ENCODE measurements around the genes CAMP and NME6.

DNA sequence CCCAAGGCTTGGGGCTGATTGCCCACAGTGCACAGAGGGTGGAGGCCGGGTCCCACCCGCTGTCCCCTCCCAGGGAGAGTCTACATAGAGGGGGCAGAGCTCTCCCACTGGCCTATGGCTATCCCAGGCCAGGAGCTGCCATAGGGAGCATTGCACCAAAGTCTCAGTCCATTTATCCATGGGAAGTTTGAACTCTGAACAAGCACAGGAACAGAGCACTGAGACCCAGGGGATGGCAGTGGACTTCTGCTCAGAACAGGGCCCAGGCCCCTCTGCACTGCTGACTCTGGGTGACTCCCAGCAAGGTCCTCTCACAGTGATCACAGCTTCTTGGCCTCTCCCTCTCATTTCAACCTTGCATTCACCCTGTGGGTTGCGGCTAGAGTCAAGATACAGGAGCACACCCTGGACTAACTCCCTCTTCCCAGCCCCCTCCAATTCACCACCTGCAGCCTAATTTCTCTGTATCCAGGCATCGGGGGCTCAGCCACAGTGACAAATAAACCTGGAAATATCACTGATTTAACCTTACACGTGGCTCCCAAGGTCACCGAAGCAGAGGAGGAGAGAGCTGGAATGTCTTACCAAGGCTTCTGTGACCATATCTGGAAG, 1.1 kb downstream of the RTP3 start:
- PRO-cap: no peak

DNA sequence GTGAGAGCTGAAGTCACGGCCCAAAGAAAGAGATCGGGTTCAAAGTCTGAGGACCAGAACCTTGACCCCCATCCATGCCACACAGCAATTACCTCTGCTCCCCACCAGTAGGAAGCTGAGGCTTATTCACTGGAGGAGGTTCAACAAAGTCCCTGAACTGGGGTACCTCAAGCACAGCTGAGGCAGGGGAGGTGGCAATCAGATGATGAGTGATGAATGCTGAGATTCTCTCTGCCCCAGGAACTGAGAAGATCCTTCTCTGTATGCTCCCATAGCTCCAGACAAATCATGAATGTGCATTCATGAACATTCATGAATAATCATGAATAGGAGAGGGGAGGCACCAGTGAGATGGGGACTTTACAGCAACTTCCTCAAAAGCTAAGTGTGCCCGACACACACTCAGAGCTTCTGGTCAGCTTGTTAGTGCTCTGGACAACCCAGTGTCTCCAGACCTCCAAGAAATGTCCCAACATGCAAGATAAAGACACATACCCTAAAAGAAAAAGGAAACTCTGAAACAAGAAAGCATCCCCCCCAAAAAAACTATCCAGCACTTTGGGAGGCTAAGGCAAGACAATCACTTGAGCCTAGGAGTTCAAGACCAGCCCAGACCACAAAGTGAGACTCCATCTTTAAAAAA, 24.3 kb downstream of the LRRC2 start:
- PRO-cap: bidirectional peak, plus-strand start at position 397 of the sequence, minus-strand start at position 294 of the sequence

DNA sequence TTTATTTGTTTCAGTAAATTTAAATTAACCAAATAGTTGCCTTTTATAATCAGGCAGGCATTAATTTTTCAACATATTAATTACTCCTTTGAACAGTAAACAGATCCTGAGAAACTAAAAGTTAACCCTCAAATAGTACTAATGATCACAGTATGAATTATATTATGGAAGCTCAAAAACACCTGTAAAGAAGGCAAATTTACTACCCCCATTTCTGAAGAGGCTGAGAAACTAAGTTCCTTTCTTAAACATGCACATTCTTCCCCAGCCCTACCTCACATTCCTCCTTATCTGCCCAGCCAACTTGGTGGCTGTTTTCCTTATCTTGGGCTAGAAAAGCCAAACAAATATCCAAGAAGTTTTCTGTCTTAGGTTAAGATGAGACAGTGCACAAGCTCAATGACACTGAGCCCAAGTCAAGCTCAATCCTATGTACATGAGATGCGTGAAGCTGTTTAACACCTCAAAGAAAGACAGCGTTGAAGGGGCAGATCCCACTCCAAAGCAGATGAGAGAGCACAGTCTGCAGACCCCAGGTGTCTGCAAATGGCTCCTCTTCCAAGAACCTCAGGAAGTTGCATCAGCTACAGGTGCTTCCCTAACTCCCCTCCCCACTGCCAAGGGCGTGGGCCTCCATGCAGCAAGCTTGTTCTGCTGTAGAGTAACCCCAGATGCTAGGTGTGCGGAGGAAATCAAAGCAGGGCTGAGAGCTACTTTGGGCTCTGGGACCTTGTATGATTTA, 16.7 kb downstream of the LRRC2 start:
- PRO-cap: bidirectional peak, plus-strand start at position 670 of the sequence, minus-strand start at position 445 of the sequence

DNA sequence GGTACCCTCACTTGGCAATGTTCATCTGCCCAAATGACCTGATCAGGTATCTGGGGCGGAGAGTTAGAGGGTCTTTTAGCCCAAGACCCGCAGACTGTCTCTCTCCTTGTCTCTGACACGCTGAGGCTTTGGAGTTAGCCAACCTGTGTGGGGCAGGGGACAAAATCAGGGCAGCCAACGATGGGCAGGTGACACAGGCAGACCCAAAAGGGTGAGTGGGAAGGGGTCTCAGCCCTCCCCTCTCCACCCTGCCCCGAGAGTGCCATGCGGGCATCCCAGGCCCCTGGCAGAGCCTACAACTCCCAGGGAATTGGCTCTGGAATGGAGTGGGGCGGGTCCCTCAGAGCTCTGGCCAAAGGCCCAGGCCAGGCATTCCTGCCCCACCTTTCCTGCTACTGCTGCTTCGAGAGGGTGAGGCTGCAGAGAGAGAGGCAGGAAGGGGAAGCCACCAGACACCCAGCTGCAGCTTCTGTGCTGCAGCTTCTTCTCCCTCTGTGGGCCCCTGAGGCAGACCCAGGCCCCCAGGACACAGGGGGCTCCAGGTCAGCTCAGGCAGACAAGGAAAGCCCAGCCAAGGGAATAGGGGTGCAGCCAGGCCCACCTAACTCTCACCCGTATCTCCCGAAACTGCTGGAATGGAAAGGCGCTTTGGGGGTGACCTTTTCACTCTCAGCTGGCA, 2.8 kb downstream of the ALS2CL start:
- PRO-cap: no peak

GRCh38 chr3:46864979-46865663, 1.9 kb upstream of the MYL3 start:
- PRO-cap: no peak

- PRO-cap: no peak
Measured at GRCh38 chr3:46868894-46869520, 5.8 kb upstream of the MYL3 start.

- PRO-cap: no peak
Measured at GRCh38 chr3:46930536-46931432, 45.8 kb downstream of the CCDC12 start.

DNA sequence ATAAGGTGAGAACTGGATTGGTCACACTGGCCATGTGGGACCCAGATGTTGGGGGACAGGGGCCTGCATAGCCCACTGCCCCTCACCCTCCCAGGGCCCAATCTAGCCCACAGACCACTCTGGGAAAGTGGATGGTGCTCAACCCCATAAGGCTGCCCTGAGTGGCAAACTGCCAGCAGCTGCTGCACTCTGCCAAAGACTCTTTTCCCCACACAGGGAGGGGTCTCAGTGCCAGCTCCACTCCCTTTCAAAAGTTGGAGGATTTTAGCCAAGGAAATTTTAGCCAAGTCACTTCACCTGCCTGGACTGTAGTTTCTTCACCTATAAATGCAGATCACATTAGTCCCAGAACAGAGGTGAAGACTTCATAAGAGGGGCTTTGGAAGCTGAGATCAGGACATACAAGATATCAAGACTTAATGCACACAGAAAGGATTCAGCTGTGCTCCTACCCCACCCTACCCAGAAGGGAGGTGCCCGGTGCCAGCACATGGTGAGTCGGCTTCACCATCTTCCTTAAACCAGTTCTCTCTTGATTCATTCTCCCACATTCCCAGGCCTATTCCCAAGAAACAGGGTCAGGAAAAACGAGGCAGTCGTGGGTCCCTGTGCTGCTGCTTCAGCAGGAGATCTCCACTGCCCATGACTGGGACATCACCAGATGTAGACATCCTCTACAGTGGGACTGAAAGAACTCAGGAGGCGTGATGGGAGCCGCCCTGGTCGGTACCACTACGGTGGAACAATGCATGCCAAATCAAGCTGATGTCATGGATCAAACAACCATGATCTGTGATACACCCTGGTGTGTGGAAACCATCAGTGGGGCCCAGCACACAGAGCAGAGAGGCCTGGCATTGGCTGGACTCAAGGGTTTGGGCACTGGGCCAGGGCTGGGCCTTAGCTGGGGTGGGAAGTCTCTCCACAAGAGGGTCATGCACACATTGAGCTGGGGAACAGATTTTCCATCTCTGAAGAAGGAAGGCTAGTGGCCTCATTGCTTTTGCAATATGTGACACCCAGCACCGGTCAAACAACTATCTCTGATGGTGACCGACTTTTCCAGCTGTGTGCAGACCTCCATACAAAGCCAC, 42.0 kb downstream of the CCDC12 start:
- PRO-cap: no peak

DNA sequence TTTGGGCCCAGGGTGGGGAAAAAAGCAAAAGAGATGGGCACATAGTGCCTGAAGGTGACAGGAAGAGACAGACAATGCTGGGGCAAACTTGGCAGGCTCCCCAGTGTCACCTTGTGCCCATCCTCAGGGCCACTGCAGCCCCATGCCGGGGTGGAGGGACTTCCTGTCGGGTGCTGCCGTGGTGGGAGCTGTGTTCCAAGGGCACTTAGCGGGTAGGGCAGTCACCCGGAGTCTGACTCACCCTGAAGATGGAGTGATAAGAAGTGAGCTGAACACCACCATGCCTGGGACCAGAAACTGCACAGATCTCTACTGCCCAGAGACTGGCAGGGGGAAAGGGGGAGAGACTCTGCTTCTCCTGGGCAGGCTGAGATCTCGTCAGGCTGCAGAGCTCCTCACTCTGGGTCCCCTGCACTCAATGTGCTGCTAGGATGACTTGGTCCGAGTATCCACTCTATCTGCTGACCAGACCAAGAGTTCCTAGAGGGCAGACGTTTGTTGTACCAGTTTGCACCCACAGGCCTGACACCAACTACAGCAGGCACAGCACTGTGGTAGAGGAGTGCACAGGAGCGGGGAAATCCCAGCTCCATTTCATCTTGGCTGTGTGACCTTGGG, 29.2 kb downstream of the CCDC12 start:
- PRO-cap: no peak

DNA sequence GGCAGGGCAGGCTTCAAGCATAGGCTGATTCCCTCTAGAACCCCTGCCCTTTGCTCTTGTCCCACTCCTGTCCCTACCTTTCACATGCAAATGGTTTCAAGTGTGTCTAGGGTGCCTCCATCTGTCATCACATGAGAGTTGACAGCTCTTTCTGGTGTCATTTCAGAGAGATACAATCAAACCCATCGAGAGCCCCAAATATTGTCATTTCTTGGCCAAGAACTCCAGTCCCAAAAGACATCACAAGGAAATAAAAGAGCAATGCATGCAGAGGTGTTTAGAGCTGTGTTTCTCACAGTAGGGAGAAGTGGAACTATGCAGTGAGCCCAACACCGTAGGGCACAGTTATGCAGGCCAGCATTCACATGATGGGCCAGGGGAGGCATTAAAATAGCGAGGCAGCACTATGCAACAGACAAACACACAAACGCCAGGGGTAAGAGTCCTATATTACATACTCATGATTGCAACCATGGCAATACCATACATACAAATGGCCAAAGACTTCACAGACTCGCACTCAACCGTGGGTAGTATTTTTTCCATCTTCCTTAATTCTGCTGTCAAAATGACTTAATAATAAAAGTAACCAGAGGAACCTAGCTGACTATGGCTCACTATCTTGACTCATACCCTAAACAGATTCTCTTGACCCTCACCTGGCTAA, 23.5 kb downstream of the CCDC12 start:
- PRO-cap: no peak

- PRO-cap: no peak
Measured at GRCh38 chr3:46981459-46982522, 2.3 kb downstream of the NBEAL2 start.

DNA sequence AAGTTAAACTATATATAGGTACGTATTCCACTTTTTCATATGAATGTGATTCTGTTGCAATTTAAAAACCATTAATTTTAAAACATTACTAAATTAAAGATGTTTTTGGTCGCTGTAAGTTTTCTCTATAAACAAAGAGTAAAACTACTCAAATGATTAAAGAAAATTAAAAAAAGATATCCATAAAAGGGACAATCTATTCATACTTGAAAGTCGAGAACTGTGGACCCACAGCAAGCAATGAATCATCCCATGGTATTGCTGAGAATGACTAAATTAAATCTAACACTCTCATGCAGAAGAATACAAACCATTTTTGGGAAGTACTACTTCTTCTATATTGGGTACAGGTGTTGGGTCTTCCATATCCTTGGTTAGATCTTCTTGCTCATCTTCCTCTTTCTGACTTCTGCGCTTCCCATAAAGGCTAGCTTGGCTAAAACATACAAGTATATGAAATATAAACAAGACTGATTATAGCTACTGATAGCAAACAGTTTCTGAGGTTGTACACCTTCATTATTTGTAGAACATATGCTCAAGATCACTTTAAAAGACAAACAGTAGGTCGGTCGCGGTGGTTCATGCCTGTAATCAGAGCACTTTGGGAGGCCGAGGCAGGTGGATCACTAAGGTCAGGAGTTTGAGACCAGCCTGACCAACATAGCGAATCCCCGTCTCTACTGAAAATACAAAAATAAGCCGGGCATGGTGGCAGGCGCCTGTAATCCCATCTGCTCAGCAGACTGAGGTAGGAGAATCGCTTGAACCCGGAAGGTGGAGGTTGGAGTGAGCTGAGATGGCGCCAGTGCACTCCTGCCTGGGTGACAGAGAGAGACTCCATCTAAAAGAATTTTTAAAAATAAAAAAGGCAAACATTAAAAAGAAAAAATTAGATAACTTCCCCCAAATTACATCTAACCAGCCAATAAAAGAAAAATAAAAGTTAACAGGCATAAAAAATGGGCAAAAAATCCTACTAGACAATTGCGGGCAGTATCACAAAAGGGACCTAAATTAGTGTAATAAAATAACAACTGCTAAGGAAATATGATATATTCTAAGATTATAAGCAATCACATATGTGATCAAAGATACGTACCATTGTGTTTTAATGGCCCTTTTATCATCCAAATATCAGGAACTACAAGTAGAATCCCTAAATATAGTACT, 80.3 kb downstream of the SMARCC1 start:
- PRO-cap: no peak

DNA sequence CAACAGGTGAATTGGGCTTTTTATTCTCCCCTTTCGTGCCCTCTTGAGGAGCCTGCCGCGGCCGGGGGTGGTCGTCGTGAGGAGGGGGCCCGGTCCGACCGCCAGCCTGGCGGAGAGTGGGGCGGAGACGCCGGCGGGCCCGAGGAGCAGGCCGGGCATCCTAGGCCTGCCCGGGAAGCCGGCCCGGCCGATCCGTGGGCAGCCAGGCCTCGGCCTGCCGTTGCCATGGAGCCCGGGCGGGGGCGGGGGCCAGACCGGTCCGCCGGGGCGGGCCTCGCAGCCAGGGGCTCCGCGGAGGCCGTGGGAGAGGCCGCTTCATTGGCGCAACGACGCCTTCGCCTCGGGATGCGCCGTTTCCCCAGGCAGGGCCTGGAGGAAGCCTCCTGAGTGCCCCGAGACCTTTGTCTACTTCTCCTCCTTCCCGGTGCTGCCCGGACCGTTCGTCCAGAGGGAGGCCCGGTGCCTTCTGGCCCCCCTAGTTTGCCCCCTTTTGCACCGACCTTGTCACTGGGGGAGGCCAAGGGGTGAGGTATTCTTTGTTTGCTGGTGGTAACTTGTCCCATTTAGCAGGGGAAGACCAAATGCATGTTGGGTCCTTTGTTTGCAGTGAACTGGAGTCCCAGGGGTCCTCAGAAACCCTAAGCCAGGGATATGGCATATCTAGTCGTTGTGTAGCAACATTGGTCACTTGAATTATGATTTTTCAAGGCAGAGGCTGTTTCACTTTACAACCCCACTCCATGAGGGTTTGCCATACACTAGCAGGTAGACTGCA, 456 bp downstream of the DHX30 start:
- PRO-cap: bidirectional peak, plus-strand start at position 395 of the sequence, minus-strand start at position 409 of the sequence; bidirectional peak, plus-strand start at position 641 of the sequence, minus-strand start at position 613 of the sequence

DNA sequence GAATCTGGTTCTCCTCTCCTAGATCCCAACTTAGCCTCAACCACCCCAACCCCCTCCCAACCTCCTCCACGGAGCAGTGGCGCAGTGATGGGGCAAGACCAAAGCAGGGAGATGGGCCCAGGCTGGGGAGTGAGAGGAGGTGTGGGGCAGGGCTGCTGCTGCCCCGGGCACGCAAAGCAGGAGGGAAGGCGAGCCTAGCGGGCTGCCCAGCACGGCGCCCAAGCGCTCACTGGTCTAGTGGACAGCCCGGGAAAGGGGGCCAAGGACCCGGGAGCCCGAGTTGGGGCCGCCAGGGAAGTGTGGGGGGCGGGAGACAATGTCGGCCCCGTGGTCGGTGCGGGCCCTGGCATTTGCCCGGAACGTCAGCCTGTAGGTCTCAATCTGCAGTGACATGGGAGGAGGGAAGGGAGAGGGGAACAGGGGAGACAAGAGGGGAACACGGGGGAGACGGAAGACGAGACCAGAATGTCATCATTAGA, 49.7 kb downstream of the DHX30 start:
- PRO-cap: no peak

- PRO-cap: no peak
Measured at GRCh38 chr3:47910524-47911122, 105.6 kb downstream of the MAP4 start.

GRCh38 chr3:47996001-47996458, 20.2 kb downstream of the MAP4 start:
- PRO-cap: no peak

DNA sequence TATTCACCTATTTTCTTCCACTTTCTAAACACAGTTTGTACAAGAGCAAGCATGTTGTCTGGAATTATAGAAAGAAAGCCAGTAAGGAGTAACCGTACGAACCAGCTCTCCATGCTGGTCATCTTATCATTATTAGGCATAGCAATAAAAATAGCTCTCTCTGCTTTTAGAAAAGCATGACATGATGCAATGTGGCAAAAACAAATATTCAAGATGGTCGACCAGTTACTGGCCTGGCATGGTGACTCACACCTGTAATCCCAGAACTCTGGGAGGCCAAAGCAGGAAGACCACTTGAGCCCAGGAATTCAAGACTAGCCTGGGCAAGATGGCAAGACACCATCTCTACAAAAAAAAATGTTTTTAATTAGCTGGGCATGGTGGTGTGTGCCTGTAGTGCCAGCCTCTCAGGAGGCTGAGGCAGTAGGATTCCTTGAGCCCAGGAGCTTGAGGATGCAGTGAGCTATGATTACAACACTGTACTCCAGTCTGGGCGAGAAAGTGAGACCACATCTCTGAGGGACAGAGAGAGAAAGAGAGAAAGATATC, 2.7 kb upstream of the MAP4 start:
- PRO-cap: no peak

DNA sequence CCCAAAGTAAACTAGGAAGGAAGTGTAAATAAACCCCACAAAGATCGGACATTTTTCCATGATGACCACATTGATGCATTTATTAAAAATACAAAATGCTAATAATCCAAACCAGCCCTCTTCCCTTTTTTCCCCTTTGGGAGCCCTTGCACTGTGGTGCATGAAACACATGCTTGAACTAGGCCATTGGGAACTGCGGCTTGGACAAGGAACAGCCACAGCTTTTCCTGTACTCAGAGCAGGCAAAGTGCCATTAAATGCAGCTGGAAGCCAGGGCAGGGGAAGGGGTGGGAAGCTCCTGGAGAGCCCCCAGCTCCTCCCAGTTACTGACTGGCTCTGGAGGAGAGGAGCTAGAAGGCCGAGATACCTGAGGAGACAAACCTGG, 36.9 kb downstream of the CDC25A start:
- PRO-cap: no peak

DNA sequence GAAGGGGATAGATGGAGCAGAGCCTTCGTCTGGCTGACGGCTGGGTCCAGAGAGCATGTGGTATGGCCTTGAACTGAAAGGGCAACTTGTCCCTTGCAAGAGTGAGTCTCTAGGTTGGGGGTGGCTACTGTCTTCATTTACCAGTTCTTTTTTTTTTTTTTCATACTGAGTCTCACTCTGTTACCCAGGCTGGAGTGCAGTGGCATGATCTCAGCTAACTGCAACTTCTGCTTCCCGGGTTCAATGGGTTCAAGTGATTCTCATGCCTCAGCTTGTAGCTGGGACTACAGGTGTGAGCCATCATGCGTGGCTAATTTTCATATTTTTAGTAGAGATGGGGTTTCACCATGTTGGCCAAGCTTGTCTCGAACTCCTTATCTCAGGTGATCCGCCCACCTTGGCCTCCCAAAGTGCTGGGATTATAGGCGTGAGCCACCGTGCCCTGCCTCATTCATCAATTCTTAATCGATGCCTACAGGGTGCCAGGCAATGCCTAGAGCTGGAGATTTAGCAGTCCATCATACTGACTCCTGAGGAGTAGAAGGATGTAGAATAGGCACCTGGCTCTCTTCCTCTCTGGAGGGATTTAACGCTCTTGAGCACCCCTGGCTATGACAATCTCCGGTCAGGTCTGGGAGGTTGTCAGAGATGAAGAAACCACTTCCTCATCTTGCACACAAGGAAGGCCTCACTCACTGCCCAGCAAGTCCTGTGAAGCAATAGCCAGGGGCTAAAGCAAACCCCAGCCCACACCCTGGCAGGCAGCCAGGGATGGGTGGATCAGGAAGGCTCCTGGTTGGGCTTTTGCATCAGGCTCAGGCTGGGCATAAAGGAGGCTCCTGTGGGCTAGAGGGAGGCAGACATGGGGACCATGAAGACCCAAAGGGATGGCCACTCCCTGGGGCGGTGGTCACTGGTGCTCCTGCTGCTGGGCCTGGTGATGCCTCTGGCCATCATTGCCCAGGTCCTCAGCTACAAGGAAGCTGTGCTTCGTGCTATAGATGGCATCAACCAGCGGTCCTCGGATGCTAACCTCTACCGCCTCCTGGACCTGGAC, at the start of gene CAMP:
TSS of gene CAMP (plus strand) at position 855 of the 1,057 bp plus-strand sequence.
- PRO-cap: no peak

GRCh38 chr3:48301248-48301829, at the start of gene NME6:
Gene NME6 (minus strand): TSS chr3:48301367.
- PRO-cap: bidirectional peak, plus-strand start at chr3:48301530, minus-strand start at chr3:48301391

Measured in NALM6 (cell line).